Caco-2 (cell line): ENCODE measurements around the gene CFAP92.

DNA sequence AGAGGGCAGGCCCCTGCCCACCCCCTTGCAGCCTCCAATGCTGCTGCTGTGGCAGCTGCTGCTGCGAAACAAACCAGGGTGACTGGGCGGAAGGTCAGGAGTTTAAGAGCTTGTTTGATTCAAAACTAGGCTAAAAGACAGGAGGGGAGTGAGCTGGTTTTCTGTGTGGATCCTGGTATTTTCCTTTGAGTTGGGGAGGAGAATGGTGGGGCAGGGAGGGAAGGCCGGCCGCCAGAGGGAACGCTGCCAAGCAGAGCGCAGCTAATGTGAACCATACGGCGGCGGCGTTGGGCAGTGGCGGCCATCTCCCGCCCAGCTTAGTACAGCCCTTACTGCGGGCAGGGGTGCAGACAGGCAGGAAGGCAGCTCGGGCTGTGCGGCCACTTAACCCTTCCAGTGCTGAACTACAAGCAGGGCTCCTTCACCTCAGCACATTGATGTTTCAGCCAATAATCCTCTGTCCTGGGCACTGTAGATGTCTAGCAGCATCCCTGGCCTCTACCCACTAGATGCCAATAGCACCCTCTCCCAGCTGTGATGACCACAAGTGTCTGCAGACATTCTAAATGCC, 125.7 kb downstream of the EEFSEC start:
- PRO-cap, result no peak
- RRBS, result no CpG with 5 or more reads among the region's 15 CpGs

DNA sequence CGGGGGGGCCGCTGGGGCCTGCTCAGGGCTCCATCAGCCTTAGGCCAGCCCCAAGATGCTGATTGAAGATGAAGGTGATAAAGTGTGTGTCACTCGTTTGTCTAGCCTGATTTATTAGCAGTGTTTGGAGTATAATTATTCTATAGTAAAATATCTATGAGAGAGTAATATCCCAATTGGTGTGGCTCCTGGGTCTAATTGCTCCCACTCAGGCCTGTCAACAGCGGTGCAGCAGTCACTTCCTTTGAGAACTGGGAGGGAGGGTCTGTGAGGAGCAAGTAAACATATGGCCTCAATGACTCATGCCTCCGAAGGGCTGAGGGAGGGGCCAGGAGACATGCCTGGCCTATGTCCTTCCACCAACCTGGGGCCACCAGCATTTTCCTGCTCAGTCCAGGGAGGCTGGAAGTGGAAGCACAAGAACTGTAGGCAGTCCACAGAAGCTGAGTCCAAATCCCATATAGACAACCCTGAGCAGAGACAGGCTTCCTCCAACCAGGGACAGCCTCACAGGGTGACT, 123.2 kb downstream of the DNAJB8 start:
- PRO-cap, result unidirectional peak, plus-strand start at position 391 of the sequence
- RRBS, result no CpG with 5 or more reads among the region's 5 CpGs

- PRO-cap, result no peak
- RRBS, result no CpG with 5 or more reads among the region's 2 CpGs
These were observed 100.4 kb downstream of the DNAJB8 start for GRCh38 chr3:128366301-128366582.

DNA sequence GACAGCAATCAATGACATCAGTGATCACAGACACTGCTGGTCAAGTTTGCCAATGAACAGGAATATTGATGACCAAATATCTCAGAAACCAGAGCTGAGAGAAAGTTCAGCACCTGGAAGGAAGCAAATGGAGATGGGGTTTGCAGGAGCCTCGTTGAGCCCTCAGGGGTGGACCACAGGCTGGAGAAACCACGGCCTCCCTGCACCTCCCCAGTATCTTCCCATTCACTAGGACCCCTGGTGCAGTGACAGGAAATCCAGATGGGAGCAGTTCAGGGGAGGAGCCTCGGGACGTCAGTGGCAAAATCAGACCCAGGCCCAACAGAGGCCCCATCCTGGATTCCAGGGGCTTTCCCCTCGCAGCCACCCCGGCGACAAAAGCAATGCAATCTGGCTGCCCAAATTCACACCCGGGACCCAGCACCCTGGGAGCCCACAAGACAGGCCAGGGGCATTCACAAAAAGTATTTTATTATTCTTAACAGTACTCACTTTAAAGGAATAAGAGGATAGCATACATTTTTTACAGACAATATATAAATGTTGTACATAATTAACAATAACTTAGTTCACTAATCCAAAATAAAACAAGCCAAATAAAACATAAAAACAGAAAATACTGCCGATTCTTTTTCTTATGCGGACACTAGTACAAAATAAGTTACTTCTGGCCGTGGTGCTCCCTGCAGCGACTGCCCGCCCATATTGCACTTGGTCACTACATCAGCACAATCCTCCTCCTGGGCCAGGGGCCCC, 12.5 kb upstream of the DNAJB8 start:
- PRO-cap, result no peak
- RRBS, result no CpG with 5 or more reads among the region's 13 CpGs

GRCh38 chr3:128503044-128503620, 10.1 kb upstream of the GATA2 start:
- PRO-cap, result no peak
- RRBS, result 83% methylated on average over 1 of the region's 14 CpGs

- PRO-cap, result no peak
- RRBS, result no CpG with 5 or more reads among the region's 5 CpGs
These were observed 45.4 kb downstream of the RPN1 start for GRCh38 chr3:128605284-128605633.

DNA sequence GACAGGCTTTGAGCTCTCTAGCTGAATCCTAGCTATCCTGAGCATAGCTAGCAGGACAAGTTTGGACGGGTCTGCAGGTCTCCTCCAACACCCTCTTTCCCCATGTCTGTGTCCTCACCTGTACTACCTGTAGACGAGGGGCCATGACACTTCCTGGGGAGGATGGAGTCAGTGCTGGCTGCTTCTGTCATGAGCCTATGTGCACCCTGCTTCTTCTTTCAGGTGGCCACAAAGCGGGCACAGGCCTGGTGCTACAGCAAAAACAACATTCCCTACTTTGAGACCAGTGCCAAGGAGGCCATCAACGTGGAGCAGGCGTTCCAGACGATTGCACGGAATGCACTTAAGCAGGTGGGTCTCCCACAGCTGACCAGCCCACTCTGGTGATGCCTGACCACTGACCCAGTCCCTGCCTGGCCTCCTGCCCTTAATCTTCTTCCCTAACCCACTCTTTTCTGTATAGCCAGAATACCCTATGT, 72.1 kb upstream of the ACAD9 start:
- PRO-cap, result no peak
- RRBS, result no CpG with 5 or more reads among the region's 7 CpGs

DNA sequence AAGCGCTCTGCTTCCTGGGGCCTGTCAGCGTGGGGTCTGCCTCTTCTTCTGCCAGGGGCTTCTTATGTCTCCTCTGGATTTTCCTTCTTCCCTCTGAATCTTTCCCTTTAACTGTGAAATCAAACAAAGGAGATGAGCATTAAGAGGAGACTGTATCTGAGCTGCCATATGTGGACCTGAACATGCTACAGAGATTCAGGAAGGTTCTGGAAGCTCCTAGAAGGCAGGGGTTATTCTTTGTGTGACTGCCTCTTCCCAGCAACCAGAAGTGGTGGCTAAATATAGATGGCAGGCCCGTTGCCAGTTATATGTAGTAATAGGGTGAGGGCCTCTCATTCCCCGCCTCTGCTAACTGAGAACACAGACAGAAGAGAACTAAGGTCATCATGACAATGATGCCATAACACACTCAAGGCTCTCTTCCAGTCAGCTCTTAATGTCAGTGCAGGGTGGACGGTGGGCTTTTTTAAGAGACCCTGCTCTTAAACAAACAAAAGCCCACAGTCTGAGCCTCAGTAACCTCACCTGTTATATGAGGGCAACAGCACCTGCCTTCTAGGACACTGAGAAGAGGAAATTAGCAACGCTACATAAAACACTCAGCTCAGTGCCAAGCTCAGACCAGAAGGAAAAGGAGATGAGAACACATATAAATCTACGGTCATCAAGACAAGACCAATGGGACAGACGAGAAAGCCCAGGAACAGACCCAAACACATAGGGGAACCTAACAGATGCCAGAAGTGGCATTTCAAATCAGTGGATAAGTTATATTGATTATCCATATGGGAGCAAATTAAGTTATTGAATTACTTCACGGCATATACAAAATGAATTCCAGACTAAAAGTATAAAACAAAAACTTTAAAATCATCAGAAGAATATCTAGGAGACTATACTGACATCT, 22.3 kb downstream of the CFAP92 start:
- PRO-cap, result no peak
- RRBS, result no CpG with 5 or more reads among the region's 9 CpGs

DNA sequence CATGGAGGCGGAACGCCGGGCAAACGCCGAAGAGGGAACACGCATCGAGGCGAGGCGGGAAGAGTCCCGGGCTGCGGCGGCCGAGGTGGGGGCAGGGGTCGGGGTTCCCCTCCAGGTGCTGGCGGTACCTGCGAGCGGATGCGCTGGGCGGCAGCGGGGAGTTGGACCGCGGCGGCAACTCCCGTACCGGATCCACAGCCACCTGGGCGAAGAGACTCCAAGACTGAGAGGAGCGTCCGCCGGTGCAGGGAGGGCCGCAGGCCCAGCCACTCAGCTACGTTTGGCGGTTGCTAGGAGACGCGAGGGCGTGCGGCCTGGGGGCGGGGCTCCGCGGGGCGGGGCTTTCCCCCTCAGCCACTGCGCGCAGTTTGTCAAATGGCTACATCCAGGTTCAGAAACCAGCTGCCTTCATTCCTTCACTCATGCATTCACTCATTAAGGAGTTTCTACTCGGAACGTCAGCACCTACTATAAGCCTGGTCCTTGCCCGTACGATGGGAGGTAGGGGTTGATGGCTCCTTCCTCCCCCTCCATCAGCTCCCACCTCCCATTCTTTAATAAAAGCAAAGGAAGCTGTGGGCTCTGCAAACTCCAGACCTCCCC, at the start of gene CFAP92:
CFAP92 (minus strand) TSS at position 225 of the 603 bp plus-strand sequence.
- PRO-cap, result bidirectional peak, plus-strand start at position 435 of the sequence, minus-strand start at position 225 of the sequence
- RRBS, result 35% methylated on average over 22 of the region's 46 CpGs

- PRO-cap, result bidirectional peak, plus-strand start at chr3:129003702, minus-strand start at chr3:129003669; bidirectional peak, plus-strand start at chr3:129004020, minus-strand start at chr3:129003901
- RRBS, result 3% methylated on average over 19 of the region's 61 CpGs
These were observed 2.6 kb downstream of the EFCC1 start for GRCh38 chr3:129003615-129004282.

GRCh38 chr3:129022104-129023138, 21.3 kb downstream of the EFCC1 start:
- PRO-cap, result no peak
- RRBS, result no CpG with 5 or more reads among the region's 15 CpGs

- PRO-cap, result no peak
- RRBS, result no CpG with 5 or more reads among the region's 10 CpGs
These were observed 1.1 kb upstream of the ISY1 start for GRCh38 chr3:129161906-129162473.

DNA sequence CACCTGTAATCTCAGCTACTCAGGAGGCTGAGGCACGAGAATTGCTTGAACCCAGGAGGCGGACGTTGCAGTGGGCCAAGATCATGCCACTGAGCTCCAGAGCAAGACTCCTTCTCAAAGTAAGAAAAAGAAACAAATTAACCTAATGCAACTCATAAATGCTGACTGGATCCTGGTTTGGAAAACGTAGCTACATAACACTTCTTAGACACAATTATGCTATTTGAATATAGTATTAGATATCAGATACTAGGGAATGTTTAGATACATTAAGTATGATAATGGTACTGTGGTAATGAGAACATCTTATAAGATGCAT, 5.7 kb upstream of the ISY1 start:
- PRO-cap, result no peak
- RRBS, result no CpG with 5 or more reads among the region's 4 CpGs

DNA sequence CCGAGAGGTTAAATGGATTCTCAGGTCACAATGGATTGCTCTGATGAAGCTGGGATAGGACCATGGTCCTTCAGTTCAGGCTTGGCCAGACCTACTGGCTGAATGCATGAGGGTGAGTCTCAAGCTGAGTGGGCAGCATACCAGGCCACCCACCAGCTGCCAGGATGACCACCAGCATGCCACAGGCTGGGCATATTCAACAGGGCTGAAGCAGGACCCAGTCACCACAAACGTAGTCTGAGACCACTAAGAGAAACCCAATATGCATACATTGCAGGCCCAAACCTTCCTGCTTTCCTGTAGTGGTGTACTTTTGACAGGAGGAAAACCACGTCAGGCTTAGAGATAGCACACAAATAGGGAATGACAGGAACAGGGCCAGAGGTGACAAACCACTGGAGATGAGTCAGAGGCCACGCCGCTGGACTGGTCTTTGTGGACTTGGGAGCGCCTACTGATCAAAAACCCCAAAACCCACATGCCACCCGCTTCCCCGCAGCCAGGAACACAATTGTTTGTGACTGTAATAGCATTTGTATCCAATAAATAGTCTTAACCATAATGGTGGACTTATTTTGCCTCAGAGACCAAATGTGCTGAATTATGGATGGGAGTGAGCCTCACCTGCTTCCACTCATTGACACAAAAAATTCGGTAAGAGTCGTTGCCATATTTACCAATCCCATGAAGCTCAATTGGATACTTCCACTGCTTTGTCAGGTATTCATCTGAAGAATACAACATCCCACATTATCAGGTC, 3.6 kb upstream of the EFCAB12 start:
- PRO-cap, result no peak
- RRBS, result no CpG with 5 or more reads among the region's 10 CpGs

DNA sequence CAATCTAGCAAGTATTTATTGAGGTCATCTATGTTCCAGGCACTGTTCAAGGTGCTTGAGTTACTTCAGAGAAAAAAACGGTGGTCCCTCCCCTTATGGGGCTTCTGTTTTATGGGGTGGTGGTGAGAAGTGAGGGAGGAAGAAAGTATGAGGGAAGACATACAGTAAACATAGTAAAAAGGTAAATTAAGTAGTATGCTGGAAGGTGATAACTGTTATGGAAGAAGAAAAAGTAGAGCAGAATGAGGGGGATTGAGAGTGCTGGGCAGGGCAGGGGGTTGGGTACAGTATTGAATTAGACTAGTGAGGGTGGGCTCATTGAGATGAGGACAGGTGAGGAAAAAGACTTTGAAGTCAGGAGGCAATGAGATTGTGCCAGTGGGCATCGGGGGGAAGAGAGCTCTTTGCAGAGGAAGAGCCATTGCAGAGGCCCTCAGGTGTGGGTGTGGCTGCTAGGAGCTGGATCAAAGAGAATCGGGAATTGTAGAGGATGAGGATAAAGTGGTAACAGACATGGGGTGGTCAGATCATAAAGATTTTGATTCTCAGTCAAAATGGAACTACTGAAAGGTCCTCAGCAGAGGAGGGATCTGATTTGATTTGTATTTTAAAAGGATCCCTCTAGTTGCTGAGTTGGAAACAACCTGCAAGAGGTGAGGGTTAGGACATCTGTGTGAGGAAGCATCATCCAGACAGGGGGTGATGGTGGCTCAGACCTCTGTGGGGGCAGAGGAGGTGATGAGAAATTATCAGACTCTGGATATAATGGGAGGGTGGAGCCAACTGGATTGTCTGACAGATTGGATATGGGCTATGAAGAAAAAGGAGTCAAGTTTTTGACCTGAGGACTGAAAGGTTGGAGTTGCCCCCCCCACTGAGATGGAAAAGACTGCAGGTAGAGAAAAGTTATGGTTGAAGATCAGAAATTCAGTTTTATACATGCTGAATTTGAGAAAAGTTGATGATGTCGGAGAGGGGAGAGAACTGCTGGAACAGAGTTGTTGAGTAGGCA, 12.4 kb downstream of the IFT122 start:
- PRO-cap, result no peak
- RRBS, result no CpG with 5 or more reads among the region's 4 CpGs

DNA sequence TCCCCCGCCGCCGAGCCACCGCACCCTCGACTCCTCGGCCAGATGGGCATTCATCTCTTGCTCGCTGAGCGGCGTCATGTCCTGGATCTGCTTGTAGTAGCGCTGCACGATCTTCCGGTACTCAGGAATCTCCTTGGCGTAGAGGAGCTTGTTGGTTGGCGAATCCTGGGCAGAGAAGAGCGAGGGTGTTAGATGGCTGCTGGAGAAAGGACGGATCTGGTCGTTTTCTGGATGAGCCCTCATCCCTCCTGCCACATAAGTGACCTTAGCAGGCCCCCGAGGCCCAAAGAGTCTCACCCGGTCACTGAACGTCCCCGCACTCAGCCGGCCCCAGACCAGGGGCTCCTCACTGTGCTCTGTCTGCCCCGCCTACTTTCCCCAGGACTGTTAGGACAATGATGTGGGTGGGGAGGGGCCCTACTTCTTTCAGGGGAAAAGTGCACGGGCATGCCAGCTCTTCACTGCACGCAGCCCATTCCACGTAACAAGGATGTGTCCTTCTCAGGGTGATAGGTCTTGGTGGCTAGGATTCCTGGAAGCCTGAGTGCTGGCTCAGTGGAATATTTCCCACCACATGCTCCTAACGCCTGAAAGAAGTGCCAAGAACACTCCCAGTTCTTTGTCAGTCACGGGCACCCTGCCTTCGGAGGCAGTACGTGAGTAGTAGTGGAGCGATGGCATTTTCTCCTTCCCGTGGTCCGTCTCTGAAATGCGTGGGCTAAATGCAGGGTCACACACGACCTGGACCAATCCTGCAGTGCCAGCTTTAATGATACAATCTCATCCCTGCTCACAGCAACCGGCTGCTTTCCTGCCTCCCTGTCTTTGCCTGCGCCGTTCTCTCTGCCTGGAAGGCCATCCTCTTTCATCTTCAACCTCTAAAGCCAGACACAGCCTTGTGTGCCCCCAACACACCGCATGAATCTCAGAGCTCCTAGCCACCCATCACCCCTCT, 14.4 kb downstream of the H1-8 start:
- PRO-cap, result no peak
- RRBS, result no CpG with 5 or more reads among the region's 39 CpGs

DNA sequence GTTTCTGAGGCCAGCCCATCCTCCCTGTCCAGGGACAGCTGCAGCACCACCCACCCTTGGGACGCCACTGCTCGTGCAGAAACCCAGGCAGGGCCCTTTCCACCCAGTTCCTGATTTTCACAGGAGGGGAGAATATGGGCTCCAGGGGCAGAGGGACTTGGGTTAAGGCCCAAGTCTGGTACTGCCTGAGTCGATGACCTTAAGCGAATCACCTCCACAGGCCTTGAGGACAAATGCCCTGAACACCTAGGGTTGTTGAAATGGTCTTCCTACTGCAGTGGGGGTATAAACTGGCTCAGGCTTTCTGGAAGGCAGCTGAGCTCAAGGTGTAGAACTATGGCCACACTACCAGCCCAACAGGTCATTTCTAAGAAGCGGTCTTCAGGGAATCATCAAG, 23.5 kb downstream of the PLXND1 start:
- PRO-cap, result no peak
- RRBS, result no CpG with 5 or more reads among the region's 5 CpGs

DNA sequence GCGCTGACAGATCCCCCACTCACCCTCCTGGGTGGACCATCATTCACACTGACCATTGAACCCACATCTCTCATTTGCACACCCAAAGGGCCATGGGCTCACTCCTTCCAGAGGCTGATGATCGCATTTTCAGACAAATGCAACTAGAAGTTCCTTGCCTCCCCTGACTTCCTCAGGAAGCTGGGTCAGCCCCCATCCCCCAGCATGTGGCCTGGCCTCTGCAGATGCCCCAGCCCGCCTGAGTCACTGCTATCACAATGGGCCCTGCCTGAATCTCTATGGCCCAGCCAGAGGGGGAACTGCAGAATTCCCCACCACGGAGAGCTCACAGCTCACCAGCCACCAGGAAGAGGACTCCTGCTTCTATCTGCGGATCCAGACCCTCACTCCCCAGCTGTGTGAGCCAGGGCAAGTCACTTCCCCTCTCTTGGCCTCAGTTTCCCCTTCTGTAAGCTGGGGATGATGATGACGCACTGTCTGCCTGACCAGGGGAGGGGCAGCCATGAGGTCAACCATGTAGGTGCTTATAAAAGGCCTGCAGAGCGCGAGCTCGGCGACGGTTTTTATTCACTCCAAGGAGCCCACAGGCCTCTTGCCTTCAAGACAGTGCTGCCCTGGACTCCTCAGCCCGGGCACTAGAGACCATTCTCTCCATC, 6.9 kb downstream of the PLXND1 start:
- PRO-cap, result no peak
- RRBS, result no CpG with 5 or more reads among the region's 12 CpGs

DNA sequence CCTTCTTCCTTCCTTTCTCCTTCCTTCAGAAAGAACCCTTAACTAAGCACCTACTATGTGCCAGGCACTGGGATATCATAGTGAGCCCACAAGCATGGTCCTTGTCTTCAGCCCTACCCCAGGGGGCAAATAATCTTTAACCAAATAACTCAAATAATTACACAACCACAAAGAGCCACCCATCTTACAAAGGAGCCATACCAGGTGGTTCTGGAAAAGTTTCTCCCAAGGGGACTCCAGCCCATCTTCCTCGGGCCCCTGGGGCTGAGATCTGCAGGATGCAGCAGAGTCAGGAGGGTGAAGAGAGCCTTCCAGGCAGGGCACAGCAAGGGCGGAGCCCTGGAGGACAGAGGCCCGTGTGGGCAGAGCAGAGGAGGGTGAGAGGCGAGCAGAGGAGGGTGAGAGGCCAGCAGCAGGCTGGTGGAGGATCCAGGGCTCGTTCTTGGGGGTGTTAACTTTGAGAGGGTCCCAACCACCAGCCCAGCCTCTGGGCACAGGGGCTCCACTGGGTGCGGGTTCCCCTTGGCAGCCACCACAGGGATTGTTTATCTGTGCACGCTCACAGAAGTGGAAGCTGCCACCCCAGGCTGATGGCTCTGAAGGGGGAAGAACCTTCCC, 9.1 kb upstream of the PLXND1 start:
- PRO-cap, result no peak
- RRBS, result no CpG with 5 or more reads among the region's 7 CpGs

- PRO-cap, result no peak
- RRBS, result no CpG with 5 or more reads among the region's 10 CpGs
These were observed 17.8 kb upstream of the PLXND1 start for GRCh38 chr3:129624236-129624757.